Thoracic aorta (tissue), 1 donor: Measurements from ENCODE around the gene ACKR3.

- RAMPAGE, long total RNA = no peak
Observed at GRCh38 chr2:234880395-234880618, 71.5 kb upstream of the SH3BP4 start.

GRCh38 chr2:234880656-234881184 lies 71.1 kb upstream of the SH3BP4 start:
- RAMPAGE, long total RNA = no peak

- RAMPAGE, long total RNA = no peak
Observed at GRCh38 chr2:234949807-234950405, 1.9 kb upstream of the SH3BP4 start.

- RAMPAGE, long total RNA = no peak
Observed at GRCh38 chr2:234954226-234954428, 2.3 kb downstream of the SH3BP4 start.

- RAMPAGE, long total RNA = no peak
Observed at GRCh38 chr2:234991979-234992317, 40.1 kb downstream of the SH3BP4 start.

DNA sequence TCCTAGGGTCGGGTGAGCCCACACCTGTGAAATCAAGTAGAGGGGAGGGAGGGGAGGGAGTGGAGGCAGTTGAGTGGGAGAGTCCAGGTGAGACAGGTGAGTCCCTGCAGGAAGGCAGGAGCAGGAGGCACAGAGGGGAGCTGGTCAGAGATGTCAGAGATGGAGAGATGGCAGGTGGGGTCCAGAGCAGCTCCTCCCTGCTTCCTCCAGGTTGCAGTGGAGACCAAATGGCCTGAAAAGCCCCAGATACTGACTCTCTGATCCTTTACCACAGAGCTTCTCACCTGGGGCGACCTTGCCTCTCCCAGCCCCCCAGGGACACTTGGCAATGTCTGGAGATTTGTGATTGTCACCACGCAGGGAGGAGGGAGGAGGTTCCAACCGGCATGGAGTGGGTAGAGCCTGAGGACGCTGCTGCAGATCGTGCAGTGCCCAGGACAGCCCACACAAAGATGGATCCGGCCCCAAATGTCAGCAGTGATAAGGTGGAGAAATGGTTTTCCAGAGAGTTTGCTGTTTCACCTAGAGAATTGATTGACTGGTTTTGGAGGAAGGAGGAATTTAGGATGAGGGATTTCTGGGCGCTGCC lies 55.4 kb downstream of the SH3BP4 start:
- RAMPAGE, long total RNA = no peak

DNA sequence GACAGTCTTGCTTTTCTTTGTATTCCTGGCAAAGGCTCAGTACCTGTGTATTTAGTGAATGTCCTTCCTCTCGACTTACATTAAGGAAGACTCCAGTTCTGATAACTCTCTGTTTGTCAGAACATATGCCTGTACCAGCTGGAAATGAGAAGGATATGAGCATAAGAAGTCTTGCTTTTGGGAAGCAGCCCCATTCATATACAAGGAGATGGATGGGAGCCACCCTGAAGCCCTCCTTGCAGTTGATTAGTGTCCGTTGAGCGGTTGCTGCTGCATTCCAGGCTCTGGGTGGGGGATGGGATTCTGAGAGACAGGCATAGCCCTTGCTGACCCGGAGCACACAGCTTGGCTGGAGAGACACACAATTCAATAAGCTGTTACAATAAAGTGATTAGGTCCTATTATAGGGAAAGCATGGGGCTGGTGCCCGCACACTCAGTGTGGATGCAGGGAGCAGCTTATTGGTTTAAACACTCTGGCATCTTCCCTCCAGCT lies 59.9 kb downstream of the SH3BP4 start:
- RAMPAGE, long total RNA = no peak

DNA sequence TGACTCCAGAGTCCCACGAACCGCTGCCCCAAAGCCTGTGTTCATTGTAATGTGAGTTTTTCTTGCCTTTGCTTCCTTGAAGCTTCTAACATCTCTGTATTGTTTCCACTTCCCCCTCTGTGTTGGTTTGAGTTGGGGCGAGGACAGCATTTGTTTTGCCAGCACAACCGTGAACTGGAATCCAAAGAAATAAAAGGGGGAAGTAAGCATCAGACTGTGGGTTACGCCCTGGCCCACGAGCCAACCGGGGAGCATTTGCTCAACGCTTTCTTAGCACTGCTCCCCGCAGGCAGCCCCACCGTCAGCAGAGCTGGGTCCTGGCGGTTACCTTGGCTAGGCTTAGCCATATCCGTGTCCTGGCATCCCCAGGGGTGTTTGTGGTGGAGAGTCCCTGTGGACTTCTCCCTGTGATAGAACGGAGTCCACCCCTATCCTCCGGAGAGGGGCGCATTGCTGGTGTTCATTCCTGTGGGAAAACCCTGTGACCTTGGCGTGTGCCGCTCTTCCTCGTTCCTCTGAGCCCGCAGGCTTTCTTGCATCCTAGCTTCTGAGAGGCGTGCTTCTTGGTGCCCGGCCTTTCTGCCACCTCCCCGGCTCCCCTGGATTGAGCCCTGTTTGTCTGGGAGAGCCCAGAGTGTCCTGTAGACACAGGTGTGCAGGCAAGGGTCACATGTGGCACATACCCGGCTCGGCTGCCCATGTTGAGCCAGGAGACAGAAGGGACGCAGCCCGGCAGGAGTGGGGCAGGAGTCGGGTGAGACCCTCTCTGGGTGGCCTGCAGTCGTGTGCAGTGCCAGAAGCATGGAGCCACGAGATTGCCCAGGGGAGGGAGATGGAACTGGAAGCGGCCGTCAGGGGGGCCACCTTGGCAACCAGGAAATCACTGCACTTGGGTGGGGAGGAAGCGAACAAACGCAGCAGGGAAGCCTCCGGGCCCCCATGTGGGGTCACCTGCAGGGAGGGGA lies 92.5 kb downstream of the SH3BP4 start:
- RAMPAGE, long total RNA = no peak

DNA sequence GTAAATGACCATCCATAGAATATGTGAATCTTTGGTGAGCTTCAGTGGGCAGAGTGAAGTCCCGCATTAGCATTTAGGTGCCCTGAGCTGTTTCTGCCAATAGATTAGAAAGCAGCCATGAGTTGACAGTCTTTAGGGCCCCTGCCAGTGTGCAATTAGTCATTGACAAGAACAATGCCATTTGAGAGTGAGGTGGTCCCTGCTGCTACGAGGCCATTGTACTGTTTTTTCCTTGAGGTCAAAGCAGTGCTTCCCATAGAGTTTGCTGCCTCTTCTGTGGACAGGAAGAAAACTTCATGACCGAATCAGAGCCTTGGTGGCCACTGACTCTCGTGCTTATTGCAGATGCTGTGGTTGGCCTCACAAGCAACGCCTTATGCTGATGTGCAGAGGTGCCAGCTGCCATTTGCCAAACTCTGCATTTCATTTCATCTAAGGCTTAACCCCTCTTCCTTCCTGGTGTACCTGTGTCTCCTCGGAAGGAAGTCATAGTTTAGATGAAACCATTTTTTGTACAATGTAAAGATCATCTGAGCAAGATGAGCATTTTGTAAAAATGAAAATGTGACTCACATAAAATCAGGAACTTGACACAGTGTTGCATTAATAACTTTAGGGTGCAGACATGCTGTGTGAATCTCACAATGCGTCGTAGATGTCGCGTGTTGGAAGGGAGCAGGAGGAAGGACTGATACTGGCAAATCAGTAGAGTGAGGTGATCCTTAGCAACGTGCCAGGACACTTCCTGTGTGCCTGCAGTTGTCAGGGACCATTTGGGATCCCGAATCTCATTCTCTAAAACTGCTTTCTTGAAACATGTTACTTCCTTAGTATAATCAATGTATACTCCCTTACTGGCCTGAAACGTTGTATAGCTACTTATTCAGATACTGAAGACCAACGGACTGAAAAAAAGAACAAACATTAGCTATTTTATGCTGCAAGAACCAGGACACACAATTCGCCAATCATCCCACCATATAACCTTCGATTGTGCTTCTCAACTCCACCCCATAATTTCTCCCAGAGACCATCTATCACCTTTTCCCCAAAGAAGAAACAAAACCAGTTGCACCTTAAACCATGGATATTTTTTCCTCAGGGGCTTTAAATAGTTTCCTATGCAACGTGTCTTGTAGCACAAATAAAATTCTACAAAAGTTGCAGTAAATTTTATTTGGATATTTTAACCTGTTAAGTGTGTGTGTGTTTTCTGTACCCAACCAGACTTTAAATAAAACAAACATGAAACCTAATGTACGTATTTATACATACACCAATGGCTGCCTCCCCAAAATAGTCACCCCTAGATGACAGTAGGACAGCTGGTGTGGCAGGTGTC lies 103.1 kb downstream of the SH3BP4 start:
- RAMPAGE, long total RNA = start-site peak on the plus strand centred at position 673 of the sequence, 145 bp wide, 31 reads

DNA sequence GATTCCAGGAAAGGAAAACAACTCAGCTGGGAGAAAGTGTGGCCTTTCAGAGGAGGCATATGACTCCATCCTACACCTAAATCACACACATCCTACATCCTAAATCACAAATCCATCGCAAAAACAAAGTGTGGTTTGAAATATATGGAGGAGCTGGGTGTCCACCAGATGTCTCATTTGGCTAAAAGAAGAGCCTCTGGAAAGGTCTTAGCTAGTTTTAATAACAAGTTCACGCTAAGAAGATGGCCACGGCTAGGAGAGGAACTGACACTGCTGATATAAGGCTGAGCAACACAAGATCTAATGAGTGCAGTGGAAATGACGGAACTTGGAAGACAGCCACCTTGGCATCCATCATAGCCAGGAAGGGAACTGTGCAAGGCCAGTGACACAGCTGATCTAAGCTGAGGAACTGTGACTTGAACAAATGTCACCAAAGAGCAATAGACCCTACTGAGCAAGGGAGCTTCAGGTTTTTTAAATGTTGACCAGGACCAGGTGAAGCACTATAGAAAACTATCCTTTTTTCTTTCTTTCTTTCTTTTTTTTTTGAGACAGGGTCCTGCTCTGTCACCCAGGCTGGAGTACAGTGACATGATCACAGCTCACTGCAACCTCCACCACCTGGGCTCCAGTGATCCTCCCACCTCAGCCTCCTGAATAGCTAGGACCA lies 59.9 kb upstream of the AGAP1 start:
- RAMPAGE, long total RNA = no peak

DNA sequence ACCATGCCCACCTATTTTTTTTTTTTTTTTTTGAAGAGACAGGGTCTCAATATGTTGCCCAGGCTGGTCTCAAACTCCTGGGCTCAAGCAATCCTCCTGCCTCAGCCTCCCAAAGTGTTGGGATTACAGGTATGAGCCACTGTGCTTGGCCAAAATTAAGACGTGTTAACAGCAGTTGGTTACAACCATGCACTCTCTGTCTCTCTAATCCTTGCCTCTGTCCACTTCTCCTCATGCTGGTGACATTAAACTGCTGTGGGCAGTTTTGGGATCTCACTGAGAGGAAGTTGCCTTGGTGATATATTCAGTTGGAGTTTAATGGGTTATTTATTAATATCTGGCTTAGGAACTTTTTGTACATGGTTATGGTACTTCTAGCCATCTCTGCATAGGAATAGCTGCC lies 44.5 kb upstream of the AGAP1 start:
- RAMPAGE, long total RNA = no peak

DNA sequence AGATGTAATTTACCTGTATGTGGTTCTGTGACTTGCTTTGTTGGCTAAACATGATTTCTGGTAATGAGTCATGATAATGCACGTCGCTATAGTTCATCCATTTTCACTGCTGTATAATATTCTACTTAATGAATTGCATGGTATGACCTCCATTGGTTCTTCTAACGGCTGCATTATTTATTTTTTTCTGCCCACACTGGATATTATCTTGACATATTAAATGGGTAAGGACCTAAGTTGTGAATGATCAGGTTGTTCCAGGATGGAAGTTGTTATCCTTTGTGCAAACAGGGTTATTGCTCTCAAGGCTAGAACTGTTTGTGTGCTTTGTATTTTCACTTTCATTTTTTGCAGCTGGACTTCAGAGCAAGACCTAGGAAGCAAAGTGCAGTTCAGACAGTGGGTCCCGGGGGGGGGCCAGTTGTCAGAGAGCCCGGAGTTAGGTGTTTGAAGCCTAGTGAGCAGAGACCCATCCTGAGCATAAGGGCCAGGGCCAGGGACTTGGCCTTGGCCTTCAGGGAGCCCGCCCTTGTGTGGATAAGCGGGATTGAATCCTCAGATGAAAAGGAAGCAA lies 48.1 kb downstream of the AGAP1 start:
- RAMPAGE, long total RNA = no peak

- RAMPAGE, long total RNA = no peak
Observed at GRCh38 chr2:235544695-235545062, 50.8 kb downstream of the AGAP1 start.

DNA sequence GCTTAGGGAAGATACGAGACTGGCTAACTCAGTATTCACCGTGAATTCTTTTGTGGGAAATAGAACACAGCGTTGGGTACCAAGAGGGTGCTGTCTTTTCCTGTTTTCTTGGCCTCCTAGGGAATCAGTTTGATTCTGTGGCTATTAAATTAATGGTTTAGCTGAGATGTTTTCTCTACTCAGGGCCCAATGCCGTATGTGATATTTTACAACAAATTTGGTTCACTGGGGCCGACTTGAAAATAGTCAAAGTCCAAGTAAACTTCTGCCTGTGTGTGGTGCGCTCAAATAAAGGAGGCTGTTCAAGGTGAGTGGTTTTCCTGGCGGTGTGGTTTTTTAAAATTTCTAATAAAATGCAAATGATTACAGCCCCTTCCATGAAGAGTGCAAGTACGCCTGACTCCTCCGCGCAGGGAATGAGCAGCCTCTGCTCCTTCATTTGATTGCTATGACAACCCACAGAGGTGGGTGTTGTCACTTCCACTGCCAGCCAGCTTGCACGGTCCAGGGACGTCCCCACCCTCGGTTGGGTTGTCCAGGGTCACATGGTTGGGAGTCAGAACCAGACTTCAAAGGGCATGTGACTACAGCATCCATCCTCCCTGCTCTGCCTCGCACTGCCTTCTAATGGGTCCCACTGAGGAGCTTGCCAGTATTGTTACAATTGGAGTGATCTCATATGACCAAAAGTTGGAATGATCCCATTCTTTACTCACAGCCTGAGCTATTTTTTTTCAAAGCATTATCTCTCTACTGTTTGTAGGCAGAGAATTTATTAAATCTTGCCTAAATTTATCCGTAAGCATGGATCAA lies 121.1 kb downstream of the AGAP1 start:
- RAMPAGE, long total RNA = no peak

DNA sequence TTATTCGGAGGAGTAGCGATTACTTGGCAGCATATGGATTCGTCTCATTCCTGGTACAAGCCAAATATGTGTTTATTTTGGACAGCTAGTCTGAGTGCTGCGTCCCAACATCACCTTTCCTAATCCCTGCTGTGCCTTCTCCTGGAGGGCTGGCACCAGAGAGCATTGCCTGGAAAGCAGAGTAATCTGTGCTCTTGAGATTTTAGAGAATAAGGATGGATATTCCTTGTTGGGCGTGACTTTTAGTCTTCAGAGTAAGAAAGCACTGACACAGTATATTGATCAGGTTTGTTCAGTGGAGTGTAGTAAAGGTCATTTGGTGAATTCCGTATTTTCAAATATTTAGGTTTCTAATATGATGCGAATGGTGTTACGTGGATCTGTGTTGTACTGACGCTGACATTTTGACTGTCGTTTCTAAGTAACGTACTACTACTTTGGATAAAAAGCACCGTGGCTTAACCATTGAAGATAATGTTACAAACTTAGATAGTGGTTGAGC lies 185.8 kb downstream of the AGAP1 start:
- RAMPAGE, long total RNA = no peak

GRCh38 chr2:235715352-235716147 lies 221.7 kb downstream of the AGAP1 start:
- RAMPAGE, long total RNA = no peak

GRCh38 chr2:236262139-236262760 lies 2.0 kb downstream of the ASB18 start:
- RAMPAGE, long total RNA = no peak

DNA sequence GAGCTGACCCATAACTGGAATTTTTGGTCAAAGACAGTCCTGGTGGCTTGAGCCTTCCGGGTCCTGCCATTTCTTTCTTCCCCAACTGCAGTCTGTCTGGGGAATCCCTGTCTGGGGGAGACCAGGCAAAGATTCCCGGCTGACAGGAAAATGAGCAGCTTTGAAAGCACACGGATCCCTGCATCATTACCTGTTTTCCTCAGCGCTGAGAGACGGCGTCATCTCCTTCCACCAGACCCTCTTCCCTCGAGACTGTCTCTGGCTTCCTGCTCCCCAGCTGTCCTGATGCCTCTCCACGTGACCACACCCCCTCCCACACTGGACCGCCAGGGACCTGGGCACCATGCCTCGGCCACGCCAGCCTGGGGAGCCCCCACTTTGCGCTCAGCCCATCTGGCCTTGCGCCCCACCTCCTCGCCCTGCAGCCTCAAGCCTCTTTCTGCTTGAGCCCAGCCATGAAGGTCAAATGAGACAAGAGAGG lies 3.8 kb downstream of the IQCA1 start:
- RAMPAGE, long total RNA = no peak

GRCh38 chr2:236536770-236537401 lies 29.6 kb upstream of the IQCA1 start:
- RAMPAGE, long total RNA = no peak

DNA sequence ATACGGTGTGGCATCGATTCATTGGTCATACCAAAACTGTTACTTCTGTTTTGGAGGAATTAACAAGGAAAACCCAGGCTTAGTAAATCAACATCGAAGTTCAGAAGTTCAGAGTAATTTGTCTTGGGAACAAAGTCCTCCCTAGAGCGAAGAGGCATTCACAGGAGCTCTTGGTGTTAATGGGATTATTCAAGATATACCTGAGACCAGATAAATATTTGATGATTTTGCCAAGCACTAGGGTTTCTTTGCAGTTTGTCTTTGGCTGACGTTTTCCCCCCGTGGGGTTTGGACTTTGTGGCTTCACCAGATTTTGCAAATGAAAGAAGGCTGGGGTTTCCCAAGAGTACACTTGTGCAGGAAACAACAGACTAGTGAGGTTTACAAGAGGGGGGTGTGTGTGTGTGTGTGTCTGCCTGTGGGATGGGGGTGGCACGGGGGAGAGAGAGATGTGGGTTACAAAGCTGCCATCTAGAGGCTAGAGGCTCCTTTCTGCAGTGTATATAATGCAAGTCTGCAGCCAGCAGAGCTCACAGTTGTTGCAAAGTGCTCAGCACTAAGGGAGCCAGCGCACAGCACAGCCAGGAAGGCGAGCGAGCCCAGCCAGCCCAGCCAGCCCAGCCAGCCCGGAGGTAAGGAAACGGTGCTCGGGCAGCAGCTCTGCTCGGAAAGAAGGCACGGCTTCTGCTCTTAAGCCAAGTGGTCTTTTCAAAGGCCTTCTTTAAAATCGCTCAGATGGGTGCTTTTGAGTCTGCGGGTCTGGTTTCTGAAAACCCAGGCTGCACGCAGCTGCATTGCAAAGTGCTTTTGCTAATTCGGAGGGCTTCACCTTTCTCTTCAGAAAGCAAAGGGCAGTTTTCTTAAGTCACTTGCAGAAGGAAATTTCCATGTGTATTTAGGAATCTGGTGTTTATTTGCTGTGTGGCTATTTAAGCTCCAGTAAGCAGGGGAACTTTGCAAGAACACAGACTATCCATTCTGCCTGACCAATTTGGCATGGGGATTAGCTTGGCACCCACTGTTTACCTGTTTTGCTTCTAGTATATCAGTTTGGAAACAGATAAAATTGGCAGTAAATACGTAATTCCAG lies at the start of gene ACKR3:
ACKR3 (plus strand) TSS at position 533 of the 1,090 bp plus-strand sequence.
- RAMPAGE, long total RNA = start-site peak on the plus strand centred at position 532 of the sequence, 7 bp wide, 525 reads